HT-29 (cell line): ENCODE data around the gene FAM174C.

- RAMPAGE, long total RNA = no peak
These were observed 12.4 kb downstream of the ABCA7 start for GRCh38 chr19:1052301-1052707.

GRCh38 chr19:1064360-1065339 lies 2.3 kb upstream of the ARHGAP45 start:
- RAMPAGE, long total RNA = start-site peak on the plus strand at chr19:1065082-1065108, 49 and 35 reads in 2 replicates

DNA sequence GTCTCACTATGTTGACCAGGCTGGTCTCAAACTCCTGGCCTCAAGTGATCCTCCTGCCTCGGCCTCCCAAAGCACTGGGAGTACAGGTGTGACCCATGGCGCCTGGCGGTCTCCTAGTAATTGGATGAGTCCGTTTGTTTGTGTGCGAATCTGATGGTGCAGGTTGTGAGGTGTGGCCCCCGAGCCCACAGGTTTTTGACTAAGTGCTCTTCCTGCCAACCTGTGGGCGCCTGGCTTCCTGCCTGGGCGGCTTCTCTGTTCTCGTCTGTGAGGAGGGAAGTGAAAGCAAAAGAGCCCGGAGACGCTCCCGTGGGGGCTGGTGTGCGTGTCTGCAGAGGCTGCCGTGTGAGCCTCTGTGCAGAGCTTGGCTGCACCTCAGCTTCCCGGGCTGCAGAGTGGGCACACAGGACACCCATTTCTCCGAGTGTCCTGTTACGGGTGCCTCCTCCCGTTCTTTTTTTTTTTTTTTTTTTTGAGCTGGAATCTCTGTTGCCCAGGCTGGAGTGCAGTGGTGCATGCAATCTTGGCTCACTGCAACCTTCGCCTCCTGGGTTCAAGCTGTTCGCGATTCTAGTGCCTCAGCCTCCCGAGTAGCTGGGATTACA lies 10.1 kb downstream of the ARHGAP45 start:
- RAMPAGE, long total RNA = no peak

GRCh38 chr19:1097641-1098311 lies 2.6 kb upstream of the POLR2E start:
- RAMPAGE, long total RNA = no peak

GRCh38 chr19:1112180-1113267 lies 8.7 kb downstream of the GPX4 start:
- RAMPAGE, long total RNA = no peak

GRCh38 chr19:1231677-1232259 lies 6.0 kb downstream of the CBARP start:
- RAMPAGE, long total RNA = no peak

- RAMPAGE, long total RNA = no peak
These were observed 2.8 kb upstream of the MIDN start for GRCh38 chr19:1245195-1246296.

- RAMPAGE, long total RNA = no peak
These were observed at the start of gene FAM174C for GRCh38 chr19:1274435-1275592. Gene FAM174C, plus strand, starts transcription at chr19:1275530.

GRCh38 chr19:1286470-1287181 lies 953 bp downstream of the EFNA2 start:
- RAMPAGE, long total RNA = no peak

DNA sequence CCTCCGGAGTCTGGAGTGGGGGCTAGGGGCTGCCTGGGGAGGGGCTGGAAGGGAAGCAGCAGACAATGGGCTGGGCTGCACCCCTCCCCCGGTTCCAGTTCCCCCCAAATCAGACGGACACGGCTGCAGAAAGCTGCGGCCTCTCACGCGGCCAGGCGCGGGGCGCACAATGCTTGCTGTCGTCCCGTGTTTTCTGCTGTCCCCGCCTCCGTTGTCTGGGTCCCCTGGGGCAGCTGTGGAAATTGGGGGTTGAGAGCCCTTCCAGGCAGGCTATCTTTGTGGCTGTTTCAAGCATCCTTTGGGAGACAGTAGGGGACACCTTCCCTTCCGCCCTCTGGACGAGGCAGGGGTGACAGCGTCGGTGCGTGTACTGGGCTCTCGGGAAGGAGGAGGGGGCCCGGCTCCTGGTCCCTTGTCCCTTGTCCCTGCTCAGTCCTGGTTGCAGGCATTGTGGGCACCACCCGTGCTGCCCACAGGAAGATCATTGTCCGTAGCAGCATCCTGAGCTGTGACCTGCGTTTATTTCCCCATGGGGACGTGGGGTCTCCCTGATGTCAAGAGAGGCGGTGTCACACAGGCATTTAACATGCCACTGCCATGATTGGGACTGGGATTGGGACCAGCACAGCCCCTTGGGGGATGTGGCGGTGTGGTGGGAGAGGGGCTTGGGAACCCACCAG lies 23.1 kb upstream of the PWWP3A start:
- RAMPAGE, long total RNA = no peak

- RAMPAGE, long total RNA = no peak
These were observed 1.0 kb downstream of the PWWP3A start for GRCh38 chr19:1355491-1356464.

- RAMPAGE, long total RNA = no peak
These were observed 540 bp downstream of the NDUFS7 start for GRCh38 chr19:1384038-1384855.

DNA sequence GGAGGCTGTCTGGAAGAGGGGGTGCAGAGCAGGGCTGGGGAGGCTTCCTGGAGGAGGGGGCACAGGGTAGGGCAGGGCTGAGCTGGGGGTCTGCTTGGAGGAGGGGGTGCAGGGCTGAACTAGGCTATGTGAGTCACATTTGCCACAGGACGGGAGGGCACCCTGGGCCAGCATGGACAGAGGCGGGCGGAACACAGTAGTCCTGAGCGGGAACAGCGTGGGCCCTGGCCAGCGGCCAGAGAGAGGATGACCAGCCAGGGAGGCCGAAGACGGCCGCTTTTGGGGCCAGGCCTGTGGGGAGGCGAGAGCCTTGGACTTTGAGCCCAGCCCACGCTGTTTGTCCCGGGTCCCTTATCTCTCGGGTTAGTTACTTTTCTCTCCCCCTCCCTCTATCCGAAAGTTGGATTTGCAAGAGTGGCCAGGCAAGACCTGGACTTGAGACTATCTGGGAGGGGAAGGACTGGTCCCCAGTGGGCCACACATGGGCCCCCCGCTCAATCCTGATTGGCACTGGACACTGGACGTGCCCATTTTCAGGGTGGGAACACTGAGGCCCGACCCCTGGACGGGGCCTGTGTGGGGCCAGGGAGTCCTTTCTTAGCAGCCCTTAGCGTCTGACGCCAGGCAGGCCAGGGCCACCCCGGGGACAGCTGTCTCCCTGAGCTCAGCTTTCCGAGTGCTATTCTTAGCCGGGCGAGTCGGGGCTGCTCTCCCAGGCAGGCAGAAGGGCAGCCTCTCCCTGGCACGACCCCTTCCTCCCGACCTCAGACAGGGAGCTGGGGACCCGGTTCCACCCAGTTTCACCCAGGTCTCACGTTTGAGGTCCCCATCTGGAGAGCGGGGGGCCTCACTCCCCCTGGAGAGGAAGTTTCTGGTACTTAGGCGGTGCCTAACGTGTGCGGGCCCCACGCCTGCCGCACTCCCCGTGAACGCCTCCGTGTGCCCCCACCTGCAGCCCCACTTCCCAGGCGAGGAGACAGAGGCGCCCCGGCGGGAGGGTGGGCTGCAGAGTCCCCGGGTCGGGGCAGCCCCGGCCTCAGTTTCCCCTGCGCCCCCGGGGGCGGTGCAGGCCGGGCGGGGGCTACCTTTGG lies 786 bp downstream of the GAMT start:
- RAMPAGE, long total RNA = no peak

GRCh38 chr19:1425024-1425840 lies 13.0 kb upstream of the RPS15 start:
- RAMPAGE, long total RNA = no peak

DNA sequence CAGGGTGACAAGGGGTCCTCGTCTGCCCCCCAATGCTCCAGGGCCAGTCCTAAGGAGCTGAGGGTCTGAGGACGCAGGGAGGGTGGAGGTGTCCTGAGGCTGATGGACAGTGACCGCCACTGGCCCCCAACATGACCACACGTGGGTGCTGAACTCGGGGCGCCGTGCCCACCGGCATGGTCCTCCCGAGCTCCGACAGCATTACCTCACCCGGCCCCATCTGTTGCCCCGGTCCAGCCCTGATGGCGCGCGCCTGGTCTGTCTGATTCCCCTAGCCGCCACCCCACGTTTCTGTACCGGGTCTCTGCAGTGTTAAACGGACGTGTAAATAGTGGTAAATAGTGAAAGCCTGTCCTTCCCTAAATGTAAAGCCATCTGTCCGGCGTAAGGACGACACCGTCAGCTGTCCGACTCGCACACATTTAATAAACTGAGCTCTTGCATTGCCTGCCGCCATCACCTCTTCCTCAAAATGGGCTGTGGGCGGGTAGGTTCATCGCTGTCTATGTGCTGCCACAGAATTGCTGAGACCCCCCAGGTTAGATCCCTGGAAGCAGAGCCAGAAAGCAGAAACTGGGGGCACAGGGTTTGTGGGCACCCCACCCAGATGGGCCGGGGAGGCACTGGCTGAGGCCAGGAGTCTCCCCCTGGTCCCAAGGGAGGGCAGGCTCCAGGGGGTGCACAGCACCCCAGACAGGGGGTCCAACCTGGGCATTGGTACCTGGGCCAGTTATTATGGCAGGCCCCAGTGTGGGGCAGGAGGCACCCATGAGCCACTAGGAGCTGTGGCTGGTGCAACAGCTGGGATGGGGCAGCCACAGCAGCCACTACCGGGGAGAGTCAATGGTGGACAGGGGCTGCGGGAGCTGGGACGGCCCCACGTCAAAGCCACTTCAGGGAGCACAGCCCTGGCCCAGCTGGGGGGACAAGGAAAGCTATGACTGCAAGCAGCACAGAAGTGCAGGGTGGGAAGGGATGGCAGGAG lies 5.9 kb downstream of the C19orf25 start:
- RAMPAGE, long total RNA = no peak

DNA sequence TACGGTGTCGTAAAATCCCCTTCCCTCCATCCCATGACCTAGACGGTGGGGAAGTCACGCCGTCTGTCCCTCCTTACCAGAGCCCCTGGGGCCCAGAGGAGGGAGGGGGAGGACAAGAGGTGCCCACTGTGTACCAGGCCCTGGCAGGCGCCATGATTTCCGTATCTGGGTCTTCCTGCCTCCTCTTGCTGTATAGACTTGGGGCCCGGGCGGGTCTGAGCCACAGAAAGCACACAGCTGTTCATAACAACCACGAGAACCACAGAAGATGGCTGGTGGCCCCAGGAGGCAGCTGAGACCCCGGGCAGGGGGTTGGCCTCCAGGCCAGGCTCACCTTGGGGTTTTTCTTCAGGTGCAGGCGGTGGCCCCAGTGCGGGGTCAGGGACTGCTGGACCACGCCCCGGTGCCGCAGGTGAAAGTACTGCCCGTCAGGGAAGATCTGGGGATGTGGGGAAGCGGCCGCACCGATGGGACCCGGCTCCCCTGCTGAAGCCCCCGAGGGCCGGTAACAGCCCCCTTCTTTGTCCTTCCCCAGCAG lies 622 bp downstream of the PCSK4 start:
- RAMPAGE, long total RNA = no peak

DNA sequence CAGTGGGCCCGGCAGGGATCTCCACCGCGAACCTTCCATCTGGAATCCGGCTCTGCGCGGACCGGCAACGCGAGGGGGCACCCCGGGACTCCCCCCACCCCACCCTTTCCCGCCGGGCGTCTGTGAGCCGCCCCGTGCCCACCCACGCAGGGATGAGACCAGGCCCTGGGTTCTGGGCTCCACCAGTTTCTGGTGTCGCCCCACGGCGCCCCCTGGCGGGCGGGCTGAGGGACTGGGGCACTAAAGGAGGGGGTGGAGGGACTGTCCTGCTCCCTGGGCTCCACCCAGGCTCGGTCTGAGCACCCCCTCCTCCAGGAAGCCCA lies 956 bp upstream of the ADAMTSL5 start:
- RAMPAGE, long total RNA = no peak

GRCh38 chr19:1524185-1524592 lies 312 bp downstream of the PLK5 start:
- RAMPAGE, long total RNA = no peak

GRCh38 chr19:1567398-1567723 lies 764 bp downstream of the MEX3D start:
- RAMPAGE, long total RNA = no peak

- RAMPAGE, long total RNA = no peak
These were observed 2.0 kb downstream of the MBD3 start for GRCh38 chr19:1590477-1591303.